ENCODE measurements around the genes ANKIB1 and HEPACAM2.

- PRO-cap = bidirectional peak, plus-strand start at chr7:92246045, minus-strand start at chr7:92245914; bidirectional peak, plus-strand start at chr7:92246444, minus-strand start at chr7:92246357
Observed at GRCh38 chr7:92245781-92246730, at the start of gene ANKIB1. Gene ANKIB1 (plus strand): TSS chr7:92245974.

DNA sequence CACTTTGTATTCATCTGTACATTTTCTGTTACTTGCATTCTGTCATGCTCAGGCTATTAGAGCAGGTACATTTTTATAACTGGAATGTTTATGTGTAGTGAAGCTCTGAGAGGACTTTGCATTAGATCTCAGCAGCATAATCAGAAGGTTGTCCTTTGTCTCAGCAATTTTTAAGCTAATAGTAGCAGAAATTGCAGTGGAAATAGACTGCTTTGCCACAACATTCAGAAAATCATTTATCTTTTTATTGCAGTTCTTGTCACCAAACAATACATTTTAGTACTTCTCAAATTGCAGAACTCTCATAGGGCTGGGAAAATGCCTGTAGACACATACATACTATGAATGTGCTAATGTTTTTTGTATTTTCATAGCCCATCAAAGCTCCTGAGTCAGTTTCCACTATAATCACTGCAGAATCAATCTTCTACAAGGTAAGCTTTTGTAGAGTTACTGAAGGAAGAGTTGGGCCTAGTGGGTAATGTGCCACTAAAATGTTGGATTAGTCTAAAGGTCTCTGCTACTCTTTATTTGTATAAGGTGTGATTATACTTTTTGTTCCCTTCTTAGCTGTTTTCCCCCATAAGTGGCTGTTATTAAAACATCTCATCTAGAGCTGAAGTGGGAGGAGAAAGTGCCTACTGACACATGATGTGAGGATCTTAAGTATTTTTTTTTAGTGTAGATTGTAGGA, 3.2 kb downstream of the GATAD1 start:
- PRO-cap = no peak

- PRO-cap = no peak
Observed at GRCh38 chr7:92613343-92613772, 23.2 kb upstream of the FAM133B start.

GRCh38 chr7:92613878-92614387, 23.7 kb upstream of the FAM133B start:
- PRO-cap = no peak

GRCh38 chr7:92759514-92760091, 76.8 kb downstream of the CDK6 start:
- PRO-cap = no peak

- PRO-cap = bidirectional peak, plus-strand start at chr7:92834142, minus-strand start at chr7:92833846
Observed at GRCh38 chr7:92834017-92834474, 2.3 kb downstream of the CDK6 start.

DNA sequence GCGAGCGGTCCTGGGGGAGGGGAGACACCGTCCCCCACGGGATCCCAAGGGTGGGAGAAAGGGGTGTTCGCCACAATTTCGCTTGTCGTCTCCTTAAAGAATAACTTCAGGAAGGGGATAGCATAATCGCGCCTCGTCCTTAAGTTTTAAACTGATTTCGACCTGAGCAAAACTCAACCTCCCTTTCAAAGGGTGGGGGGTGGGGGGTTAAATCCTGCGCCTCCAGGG, 2.0 kb downstream of the CDK6 start:
- PRO-cap = no peak

- PRO-cap = no peak
Observed at GRCh38 chr7:92834714-92834867, 1.8 kb downstream of the CDK6 start.

- PRO-cap = unidirectional peak, minus-strand start at chr7:92916896
Observed at GRCh38 chr7:92916790-92917320, 80.5 kb upstream of the CDK6 start.

DNA sequence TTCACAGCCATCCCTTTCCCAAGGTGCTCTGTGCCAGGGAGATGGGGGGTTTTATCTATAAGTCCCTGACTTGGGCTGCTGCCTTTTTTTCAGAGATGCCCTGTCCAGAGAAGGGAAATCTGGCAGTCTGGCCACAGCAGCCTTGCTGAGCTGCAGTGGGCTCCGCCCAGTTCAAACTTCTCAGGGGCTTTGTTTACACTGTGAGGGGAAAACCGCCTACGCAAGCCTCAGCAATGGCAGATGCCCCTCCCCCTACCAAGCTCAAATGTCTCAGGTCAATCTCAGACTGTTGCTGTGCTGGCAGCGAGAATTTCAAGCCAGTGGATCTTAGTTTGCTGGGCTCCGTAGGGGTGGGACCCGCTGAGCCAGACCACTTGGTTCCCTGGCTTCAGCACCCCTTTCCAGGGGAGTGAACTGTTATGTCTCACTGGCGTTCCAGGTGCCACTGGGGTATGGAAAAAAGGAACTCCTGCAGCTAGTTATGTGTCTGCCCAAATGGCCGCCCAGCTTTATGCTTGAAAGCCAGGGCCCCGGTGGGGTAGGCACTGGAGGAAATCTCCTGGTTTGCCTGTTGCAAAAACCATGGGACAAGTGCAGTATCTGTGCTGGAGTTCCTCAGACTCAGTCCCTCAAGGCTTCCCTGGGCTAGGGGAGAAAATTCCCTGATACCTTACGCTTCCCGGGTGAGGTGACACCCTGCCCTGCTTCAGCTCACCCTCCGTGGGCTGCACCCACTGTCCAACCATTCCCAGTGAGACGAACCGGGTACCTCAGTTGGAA, 90.1 kb upstream of the CDK6 start:
- PRO-cap = unidirectional peak, plus-strand start at position 325 of the sequence

DNA sequence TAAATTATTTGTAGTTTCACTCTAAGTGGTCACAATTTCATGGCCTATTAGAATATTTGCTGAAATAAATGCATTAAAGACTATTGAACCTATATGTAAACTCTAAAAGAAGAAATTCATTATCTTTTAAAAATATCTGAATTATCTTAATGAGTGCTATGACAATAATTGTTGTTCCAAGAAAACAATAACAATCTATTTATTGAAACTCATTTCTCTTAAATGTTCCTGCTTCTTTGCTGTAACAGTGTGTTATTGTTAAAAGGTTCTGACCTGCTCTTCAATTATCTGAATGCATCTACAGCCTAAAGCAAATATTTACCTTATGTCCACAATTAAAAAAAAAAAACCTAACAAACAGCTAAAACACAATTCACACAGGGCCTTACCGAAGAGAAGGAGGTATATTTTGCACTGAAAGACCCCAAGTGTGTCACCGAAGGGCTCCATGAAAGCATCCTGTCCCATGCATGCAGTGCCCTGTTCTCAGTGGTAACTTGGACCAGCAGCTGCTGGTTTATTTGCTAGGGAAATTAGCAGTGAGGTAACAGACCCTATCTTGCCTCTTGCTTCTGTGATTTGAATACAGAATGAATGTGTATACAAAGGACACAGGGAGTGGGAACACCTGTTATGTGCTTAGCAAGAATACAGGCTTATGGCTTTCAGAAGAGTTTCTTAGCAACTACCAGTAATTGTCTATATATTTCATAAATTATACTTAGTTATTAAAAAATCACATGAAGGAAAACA, at the start of gene HEPACAM2:
Gene HEPACAM2 (minus strand): TSS at position 491 of the 753 bp plus-strand sequence.
- PRO-cap = bidirectional peak, plus-strand start at position 588 of the sequence, minus-strand start at position 488 of the sequence

DNA sequence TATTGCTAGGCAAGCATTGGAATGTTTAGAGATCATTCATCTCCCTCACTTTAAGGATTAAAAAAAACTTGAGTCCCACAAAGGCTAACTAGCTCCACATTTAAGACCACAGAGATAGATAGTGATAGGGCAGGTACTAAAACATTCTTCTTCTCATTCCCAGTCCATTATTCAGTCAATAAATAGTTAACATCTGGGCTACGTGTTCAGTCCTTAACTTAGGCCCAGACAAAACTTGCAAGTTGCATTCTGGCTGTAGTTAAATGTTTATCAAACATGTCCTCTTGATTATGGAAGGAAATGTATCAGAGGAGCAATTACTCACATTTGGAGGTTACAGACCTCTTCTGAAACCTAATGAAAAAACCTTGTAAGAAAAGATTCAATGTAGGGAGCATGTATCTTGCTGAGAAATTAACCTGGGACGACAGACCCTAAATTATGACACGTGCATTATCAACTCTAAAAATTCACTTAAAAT, 2.5 kb downstream of the GNG11 start:
- PRO-cap = no peak

DNA sequence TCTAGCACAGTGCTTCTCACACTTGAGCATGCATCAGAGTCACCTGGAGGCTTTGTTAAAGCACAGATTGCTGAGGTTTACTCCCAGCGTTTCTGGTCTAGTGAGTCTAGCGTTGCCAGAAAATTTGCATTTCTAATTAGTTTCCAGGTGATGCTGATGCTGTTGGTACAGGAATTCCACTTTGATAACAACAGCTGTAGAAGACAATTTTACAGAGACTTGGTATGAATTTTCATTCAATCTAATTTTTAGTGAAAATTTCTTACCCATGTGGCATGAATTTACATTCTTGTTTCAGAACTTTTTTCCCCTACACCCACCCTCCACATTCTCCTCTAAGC, 48.3 kb upstream of the BET1 start:
- PRO-cap = no peak

GRCh38 chr7:94324375-94324696, 70.4 kb upstream of the COL1A2 start:
- PRO-cap = no peak

GRCh38 chr7:94422827-94423316, 28.2 kb downstream of the COL1A2 start:
- PRO-cap = no peak

DNA sequence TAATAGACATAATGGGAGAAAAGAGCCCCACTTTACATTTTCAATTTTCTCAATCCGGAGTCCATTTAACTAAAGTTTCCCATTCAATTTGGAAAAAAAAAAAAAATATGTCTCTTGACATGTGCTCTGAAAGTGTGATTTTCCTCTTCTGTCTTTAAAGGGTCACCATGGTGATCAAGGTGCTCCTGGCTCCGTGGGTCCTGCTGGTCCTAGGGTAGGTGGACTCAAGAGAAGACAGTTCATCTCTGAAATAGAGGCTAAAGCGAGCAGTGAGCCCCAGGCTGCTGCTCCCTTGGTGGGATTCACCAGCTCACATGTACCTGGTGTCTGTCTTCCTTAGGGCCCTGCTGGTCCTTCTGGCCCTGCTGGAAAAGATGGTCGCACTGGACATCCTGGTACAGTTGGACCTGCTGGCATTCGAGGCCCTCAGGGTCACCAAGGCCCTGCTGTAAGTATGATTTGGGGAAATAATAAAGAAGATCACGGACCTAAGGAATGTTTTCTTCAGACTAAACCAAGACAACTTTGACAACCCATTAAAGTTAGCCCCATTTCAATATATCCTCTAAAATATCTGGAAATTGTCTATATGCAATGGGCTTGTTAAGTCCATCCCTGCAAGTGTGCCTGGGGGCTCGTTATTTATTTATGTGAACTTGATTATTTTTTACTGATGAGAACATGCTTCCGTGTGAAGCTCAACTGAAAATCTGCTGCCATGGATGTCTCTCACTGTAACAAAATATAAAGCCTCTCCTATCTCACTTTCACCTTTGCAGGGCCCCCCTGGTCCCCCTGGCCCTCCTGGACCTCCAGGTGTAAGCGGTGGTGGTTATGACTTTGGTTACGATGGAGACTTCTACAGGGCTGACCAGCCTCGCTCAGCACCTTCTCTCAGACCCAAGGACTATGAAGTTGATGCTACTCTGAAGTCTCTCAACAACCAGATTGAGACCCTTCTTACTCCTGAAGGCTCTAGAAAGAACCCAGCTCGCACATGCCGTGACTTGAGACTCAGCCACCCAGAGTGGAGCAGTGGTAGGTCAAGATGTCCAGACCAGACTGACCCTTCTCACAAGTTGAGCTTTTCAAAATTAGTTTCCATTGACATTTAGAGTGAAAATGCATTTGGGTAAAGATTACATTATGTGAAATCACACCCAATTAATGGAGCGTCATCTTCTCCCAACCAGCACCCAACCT, 32.6 kb downstream of the COL1A2 start:
- PRO-cap = no peak

GRCh38 chr7:94510411-94510594, 694 bp downstream of the CASD1 start:
- PRO-cap = no peak

- PRO-cap = no peak
Observed at GRCh38 chr7:94701490-94701847, 45.5 kb upstream of the SGCE start.

GRCh38 chr7:95318355-95319014, 5.8 kb downstream of the PON1 start:
- PRO-cap = no peak

DNA sequence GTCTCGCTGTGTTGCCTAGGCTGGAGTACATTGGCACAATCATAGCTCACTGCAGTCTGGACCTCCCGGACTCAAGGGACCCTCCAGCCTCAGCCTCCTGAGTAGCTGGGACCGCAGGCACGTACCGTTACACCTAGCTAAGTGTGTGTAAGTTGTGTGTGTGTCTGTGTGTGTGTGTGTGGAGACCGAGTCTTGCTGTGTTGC, 563 bp upstream of the PON2 start:
- PRO-cap = no peak

Data from progenitor cell of endocrine pancreas (in vitro differentiated cells).